Epidermal melanocyte (primary cell): ENCODE results near the genes HPCAL1 and ATP6V1C2.

- RRBS = no CpG with 5 or more reads among the region's 13 CpGs
These were observed 44.8 kb upstream of the YWHAQ start for GRCh38 chr2:9675367-9676239.

- RRBS = no CpG with 5 or more reads among the region's 7 CpGs
These were observed 72.7 kb upstream of the YWHAQ start for GRCh38 chr2:9703320-9704012.

- RRBS = no CpG with 5 or more reads among the region's 5 CpGs
These were observed 12.4 kb upstream of the TAF1B start for GRCh38 chr2:9830786-9831390.

DNA sequence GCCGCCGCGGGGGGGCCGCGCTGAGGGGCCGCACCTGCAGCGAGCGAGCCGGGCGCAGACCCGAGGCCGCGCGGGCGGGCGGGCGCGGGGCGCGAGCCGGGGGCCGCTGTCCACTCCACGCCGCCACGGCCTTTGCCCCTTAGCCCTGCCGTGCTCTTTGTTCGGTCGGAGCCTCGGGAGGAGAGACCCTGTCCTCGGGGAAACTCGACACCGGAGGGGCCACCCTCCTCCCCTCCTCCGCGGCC, 305 bp downstream of the GRHL1 start:
- RRBS = 3% methylated on average over 30 of the region's 34 CpGs

DNA sequence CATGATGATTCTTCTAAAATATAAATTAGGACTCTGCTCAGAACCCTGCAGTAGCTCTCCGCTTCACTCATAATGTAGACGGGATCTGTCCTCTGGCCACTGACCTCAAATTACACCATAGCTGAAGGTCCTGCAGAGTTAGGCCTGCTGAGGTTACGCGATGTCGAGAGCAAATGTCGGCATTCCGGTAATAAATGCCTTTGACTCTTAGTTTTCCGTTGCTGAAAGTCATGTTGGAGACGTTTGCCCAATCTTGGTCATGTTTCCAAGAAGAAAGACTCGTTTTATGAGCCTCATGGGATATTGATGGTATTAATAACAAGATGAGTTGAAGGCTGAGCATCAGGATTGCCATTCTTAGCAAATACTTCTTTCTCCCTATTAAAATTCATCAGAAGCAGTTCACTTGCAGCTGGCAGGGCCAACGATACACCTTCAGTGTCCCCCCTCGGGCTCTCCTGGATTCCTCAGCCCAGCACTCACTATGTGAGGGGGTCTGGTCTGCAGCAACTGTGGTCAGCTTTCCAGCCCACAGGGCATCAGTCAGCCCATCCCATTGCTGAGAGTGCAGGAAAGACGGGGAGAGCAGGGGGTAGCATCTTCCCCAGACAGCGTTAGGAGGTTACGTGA, 39.8 kb upstream of the KLF11 start:
- RRBS = no CpG with 5 or more reads among the region's 15 CpGs

DNA sequence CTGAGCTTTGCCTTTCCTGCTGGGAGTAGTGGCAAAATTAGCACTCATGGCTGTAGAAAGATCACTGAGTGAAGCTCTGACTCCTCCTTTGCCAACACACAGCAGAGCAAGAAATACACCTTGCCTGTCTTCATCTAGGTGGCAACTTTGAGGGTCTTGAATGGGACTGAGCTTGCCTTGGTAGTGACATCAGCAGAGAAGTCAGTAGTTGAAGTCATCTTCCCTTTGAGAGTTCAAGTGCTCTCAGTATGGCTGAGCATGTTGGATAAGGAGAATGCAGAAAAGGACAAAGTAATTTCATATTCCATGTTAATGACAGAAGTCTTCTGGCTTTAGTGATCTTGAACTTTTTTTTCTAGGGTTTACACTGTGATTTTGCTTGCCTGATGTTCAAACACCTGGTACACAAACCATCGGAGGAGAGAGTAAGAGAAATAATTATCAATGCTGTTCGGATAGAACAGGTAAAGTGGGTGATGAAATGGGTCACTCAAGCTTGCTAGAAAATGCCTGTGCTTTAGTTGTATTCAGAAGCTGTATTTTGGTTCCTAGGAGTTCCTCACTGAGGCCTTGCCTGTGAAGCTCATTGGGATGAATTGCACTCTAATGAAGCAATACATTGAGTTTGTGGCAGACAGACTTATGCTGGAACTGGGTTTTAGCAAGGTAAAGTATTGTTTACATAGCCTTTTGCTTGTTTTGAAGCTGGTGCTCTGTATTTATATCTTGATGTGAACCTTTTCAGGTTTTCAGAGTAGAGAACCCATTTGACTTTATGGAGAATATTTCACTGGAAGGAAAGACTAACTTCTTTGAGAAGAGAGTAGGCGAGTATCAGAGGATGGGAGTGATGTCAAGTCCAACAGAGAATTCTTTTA, 6.2 kb downstream of the RRM2 start:
- RRBS = no CpG with 5 or more reads among the region's 3 CpGs

DNA sequence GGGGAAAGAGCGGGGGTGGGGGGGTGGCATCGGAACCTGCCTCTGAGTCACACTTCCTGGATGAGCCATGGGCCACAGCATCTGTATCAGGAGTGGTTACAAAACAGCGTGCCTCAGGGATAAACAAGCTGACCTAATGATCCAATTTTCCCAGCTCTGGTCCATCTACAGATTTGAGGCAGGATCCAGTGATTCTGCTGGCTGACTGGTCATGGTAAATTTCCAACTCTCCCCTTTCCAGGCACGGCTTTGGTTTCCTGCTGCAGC, 4.8 kb upstream of the HPCAL1 start:
- RRBS = no CpG with 5 or more reads among the region's 4 CpGs

- RRBS = 3% methylated on average over 35 of the region's 102 CpGs
These were observed at the start of gene HPCAL1 for GRCh38 chr2:10302820-10303693. Gene HPCAL1 (plus strand): TSS chr2:10302904.

DNA sequence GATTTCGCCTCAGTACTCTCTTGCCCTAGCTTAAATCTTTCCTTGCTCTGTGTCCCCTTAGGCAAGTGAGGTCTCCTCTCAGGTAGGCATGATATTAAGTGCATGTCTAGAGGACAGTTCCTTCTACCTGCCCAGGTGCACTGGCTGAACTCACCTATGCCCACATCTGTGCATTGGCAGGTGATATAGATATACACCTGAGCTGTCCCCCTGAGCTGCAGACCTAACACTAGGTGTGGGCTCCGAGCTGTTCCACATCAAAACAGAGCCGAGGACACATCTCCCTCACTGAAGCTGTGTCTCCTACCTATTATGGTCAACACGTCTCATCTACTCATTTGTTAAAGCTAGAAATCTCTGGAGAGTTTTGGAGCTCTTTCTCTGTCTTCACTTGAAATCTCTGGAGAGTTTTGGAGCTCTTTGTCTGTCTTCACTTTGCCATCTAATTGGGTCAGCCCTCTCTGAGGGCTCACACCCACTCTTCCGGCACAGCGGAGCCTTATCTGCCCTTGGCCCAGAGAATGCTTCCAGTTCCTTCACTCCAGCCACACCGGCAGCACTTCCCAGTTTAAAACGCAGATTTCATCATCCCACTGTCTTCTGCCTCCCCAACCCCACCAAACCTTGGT, 4.7 kb downstream of the HPCAL1 start:
- RRBS = 95% methylated on average over 3 of the region's 8 CpGs

DNA sequence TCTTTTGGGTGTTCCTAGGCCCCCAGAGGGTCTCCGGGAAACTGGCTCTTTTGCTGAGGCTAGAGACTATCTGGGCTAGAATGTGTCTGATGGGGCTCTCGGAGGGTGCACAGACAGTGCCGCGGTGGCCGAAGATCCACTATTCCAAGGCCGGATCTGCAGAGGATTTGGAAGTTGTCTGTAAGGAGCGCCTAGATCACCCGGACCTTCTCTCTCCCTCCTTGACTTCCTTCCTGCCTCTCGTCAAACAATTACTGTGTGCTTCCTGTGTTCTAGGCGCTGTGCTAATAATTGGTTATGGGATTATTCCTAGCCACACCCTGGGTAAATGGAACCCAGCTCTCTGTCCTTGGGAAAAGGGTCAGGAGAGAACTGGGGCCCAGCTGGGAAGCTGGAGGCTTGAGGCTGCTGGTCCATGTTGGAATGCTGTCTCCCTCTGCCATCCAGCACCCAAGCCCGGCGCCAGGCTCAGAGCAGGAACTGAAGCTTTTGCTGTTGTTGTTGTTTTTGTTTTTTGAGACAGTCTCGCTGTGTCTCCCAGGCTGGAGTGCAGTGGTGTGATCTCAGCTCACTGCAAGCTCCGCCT, 46.6 kb downstream of the ODC1 start:
- RRBS = 40% methylated on average over 2 of the region's 14 CpGs

DNA sequence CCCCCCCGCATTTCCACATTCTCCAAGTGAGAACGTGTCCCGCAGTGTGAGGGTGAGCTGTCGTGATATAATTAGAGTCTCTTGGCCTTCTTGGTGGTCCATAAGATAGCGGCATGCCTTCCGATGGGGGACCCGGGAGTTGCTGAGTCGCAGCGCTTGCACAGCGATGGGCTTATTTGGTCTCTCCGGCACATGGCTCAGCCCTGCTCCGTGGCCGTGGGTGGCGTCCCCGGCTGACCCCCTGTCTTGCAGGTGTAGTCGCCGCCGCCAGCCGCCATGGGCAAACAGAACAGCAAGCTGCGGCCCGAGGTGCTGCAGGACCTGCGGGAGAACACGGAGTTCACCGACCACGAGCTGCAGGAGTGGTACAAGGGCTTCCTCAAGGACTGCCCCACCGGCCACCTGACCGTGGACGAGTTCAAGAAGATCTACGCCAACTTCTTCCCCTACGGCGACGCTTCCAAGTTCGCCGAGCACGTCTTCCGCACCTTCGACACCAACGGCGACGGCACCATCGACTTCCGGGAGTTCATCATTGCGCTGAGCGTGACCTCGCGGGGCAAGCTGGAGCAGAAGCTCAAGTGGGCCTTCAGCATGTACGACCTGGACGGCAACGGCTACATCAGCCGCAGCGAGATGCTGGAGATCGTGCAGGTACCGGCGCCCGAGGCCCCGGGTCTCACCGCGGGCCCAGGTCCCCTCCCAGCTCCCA, 28.5 kb downstream of the ODC1 start:
- RRBS = over 99% methylated on average over 14 of the region's 58 CpGs

- RRBS = 92% methylated on average over 7 of the region's 29 CpGs
These were observed 21.4 kb downstream of the ODC1 start for GRCh38 chr2:10426594-10427221.

DNA sequence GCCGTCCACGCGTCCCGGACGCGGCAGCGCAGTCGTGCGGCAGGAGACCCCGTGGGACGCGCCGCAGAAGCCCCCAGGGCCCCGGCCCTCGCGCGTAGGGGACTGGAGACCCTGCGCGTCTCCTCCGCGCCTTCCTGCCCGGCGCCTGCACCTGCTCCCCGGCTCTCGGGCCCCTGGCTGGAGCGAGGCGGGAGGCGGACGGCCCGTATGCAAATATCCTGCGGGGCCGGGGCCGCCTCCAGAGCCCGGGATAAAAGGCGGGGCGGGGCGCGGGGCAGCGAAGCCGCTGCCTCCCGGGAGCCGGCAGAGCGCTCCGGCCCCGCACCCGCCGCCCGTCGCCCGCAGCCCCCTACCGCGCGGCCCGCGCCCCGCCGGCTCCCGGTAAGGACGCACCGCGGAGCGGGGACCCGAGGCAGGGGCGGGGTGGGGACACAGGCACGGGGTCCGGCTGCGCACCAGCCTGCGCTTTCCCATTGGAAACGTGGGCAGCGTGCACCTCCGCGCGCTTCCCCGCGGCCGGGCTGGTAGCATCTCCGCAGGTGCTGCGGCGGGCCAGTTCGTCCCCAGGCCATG, at the start of gene ATP6V1C2:
ATP6V1C2 (plus strand) TSS at position 280 of the 573 bp plus-strand sequence.
- RRBS = 3% methylated on average over 68 of the region's 80 CpGs

DNA sequence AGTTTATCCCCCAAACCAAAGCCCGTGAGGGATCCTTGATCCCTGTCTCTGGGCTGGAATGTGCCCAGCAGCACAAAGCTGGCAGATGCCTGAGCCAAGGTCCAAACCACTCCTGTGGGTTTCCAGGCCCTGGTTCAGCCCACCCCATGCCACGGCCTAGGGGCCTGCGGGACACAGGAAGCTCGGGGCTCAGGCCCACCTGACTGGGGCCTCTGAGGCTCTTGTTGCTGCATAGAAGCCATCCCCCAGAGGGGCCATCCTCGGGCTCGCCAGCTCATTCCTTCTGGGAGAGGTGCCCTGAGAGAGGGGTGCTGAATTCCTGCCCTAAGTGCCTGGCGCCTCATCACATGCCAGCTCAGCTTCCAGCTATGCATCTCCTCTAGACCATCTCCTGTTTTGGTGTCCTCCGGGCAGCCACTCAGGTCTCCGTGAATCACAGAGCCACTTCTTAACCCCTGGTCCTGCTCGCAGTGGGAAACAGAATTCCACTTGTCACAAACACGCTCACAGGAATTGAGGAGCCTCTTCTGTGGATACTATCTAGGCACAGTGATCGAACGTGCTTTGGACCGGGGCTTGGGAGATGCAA, 42.8 kb upstream of the KCNF1 start:
- RRBS = no CpG with 5 or more reads among the region's 14 CpGs

DNA sequence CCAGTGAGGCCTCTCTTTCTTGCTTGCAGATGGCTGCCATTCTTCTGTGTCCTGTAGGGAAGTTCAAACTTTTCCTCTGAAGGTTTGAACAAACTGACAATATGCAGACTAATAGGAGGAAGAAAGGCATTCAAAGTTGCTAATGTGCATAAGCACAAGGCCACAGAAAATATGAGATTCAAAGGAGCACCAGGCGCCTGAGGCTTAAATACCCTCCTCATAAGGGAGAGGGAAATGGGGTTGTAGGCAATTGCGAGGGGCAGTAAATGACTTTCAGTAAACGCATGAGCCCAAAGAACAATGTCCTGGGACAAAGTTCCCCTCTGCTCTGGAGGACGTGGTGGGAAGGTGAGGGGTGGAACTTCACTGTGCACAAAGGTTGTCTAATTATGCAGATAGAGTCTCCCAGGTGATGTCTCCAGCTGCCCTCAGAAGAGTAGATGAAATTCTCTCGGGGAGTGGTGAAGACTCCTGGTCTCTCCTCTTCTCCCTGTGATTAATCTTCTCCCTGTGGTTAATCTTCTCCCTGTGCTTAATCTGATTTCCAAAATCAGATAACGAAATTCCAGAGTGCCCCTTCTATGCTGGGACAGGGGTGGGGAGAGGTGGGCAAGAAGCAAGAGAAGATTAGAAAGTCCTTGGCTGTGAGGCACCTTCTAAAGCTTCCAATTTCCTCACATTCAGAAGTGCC, 26.3 kb upstream of the KCNF1 start:
- RRBS = no CpG with 5 or more reads among the region's 6 CpGs

DNA sequence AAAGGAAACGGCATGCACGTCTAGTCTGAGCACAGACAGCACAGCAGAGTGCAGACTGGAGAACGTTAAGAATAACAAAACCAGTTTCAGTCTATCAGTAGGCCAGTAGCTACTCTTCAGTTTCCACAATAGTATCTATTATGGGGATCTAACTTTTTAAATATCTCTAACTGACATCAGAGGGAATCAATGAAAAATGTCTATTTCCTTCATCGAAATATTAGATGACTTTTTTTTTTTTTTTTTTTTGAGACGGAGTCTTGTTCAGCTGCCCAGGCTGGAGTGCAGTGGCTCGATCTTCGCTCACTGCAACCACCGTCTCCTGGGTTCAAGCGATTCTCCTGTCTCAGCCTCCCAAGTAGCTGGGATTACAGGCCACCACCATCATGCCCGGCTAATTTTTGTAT, 26.1 kb downstream of the SLC66A3 start:
- RRBS = no CpG with 5 or more reads among the region's 10 CpGs

GRCh38 chr2:11214627-11215883, 59.8 kb downstream of the SLC66A3 start:
- RRBS = no CpG with 5 or more reads among the region's 10 CpGs

- RRBS = no CpG with 5 or more reads among the region's 3 CpGs
These were observed 80.4 kb downstream of the SLC66A3 start for GRCh38 chr2:11235522-11236225.

- RRBS = no CpG with 5 or more reads among the region's 4 CpGs
These were observed 74.6 kb downstream of the ROCK2 start for GRCh38 chr2:11269704-11270300.

DNA sequence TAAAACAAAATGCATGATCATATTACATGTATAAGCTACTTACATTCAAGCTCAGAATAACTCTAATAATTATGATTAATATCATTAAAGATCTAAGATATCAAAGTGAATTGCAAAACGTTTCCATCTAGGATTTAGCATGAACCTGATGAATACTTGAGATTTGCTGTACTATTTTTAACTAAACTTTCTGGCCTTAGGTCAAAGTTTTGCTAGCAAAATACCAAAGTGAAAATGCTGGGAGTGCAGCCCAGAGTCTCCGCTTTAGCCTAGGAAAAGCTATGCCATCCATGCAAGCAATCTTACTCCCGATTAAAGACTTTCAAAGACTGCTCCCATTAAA, 2.1 kb downstream of the ROCK2 start:
- RRBS = no CpG with 5 or more reads among the region's 3 CpGs